Heart (tissue), 3 donors: ENCODE results near the genes MDFI, GUCA1ANB and CNPY3.

- RAMPAGE, long total RNA, 2 experiments = no peak in any of the 2 experiments
Measured at GRCh38 chr6:41374985-41375682, 39.7 kb downstream of the NCR2 start.

DNA sequence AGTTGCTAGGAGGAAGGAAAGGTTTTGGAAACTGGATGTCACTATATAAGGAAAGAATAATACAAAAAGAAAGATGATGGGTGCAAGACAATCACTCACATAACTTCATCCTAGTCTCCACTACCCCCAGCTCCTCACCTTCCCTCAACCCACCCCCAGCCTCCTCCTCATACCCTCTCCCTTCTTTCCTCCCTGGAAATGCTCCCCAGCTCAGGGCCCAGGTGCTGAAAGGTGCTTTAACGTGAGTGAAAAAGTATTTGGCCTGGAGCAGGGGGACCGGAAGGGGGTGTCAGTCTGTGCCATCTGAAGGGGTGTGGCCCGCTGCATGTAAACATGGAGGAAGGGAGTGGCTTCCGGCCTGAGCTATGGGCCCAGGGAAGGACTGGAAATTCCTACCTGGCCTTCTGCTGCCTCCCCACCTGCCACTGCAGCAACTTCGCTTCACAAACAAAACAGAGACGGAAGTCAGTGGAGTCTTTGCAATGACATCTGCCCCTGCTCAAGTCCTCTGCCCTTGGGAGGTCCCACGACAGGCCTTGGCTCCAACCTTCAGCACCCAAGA, 28.2 kb upstream of the FOXP4 start:
- RAMPAGE, long total RNA, 2 experiments = no peak in any of the 2 experiments

GRCh38 chr6:41560246-41561223, 14.4 kb downstream of the FOXP4 start:
- RAMPAGE, long total RNA, 2 experiments = no peak in any of the 2 experiments

DNA sequence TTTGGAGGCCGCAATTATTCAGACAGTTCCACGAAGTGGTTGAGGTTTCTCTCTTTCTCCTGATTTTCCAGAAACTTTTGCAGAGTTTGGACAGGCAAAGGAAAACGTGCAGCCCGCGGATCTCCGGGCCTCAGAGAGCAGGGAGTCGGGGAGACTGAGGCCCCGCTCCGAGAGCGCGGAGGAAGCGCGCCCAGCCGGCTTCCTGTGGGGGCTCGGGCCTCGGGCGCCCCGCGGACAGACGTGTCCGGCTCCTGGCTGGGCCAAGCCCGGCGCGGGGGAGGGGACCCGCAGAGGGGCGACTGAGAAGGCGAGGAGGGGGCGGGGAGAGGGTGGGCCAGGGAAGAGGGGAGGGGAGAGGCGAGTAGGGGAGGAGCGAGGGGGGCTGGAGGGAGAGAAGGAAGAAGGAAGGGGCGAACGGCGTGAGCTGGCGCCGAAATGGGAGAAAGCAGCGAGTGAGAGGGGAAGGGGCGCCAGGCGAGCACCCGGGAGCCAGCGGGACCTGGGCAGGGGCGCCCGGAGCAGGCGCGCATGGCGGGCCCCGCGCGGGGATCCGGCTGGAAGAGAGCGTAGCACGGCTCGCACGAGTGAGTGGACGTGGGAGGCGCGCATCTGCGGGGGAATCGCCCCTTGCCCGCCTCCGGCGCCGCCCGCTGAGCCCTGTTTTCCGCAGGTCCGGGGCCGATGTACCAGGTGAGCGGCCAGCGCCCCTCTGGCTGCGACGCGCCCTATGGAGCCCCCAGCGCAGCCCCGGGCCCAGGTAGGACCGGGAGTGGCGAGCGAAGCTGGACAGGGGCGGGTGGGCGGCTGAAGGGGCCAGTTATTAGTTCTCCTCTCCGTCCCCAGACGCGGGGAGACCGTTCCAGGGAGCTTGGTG, at the start of gene MDFI:
Gene MDFI, plus strand, starts transcription at position 400 of the 874 bp plus-strand sequence.
- RAMPAGE, long total RNA, 2 experiments = no peak in any of the 2 experiments

- RAMPAGE, long total RNA, 2 experiments = no peak in any of the 2 experiments
Measured at GRCh38 chr6:41705506-41706597, 29.6 kb downstream of the TFEB start.

DNA sequence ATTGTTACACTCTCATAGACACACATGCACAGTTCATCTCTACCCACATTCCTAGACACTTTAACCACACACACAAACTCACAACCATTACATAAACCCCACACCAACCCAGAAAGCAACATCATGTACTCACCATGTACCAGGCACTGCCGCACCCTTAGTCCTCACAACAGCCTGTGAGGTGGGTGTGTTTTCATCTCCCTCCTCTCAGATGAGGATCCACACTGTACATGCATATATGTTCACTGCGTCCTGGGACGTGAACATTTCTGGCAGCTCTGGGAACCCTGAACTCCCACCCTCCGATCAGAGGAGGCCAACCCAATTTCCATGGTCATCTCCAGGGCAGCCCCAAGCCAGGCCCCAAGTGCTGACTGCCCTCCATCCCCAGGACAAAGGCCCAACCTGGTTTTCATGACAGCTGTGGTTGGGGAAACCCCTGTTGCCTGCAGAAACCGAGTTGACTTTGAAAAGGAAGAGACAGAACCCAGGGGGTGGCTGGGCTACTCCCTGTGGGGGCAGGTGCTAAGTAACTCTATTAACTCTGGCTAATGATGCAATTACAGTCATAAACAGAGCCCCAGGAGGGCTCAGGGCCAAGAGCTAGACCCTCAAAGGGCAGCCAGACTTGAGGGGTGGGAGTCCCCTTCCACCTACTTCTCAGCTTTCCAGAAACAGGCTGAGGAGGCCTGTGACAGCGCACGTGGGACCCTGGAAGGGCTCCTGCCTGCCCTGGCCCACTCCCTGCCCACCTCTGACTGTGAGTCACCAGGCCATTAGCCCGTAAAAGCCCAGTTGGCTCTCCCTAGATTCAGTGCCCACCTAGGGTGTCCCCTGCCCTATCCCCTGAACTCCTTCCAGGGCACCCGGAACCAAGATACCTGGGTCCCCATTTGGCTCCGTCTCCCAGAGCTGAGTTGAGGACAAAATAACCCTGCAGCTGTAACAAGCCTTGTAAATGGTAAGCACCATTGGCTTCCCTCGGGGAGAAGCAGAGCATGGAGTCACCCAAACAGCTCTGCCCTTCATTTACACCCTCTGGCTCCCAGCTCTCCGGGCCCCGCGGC, 2.6 kb downstream of the TFEB start:
- RAMPAGE, long total RNA, 2 experiments = no peak in any of the 2 experiments

DNA sequence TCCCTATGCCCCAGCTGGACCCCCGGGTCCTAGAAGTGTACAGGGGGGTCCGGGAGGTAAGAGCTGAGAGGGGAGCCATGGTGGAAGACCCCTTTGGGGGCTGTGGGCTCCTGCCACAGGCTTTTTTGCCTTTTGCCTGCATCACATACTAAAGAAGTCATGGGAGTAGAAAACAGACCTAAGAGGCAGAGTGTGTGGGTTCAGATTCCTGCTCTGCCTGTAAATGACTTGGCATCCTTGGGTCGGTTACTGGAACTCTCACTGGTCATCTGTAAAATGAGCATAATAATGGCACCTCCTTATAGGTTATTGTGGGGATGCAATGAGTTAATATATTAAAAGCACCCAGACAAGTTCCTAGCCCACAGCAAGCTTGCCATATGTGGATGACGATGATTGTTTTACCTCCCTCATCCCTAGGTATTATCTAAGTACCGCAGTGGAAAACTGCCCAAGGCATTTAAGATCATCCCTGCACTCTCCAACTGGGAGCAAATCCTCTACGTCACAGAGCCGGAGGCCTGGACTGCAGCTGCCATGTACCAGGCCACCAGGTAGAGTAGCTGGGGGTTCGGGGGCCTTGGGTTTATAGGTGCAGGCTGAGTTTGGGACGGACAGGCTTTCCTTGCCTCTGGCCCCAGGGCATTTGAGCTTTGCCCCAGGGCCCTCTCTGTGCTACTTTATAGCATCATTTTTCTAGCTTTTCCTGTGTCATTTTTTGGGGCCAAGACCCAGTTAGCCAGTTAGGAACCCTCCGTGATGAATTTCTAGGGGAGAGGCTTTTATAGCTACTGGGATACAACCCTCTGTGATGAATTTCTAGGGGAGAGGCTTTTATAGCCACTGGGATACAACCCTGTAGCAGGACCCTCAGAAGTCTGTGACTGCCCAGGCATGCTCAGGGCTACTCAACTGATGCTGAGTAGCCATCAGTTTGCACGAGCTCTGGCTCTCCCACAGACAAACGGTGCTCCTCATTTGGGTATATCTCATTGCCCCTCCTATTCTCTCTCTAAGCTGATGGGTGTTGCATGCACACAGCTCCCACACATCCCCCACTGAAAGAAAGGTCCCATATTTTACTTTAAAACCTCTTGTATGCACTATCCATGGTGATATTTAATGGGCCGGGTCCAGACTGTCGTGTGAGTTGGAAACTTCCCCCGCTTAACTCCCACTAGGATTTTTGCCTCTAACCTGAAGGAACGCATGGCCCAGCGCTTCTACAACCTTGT, 9.3 kb downstream of the BYSL start:
- RAMPAGE, long total RNA, 2 experiments = no peak in any of the 2 experiments

- RAMPAGE, long total RNA, 2 experiments = no peak in any of the 2 experiments
Measured at GRCh38 chr6:42022116-42022538, 28.2 kb upstream of the TAF8 start.

- RAMPAGE, long total RNA, 2 experiments = no peak in any of the 2 experiments
Measured at GRCh38 chr6:42092822-42093346, 42.6 kb downstream of the TAF8 start.

- RAMPAGE, long total RNA, 2 experiments = no peak in any of the 2 experiments
Measured at GRCh38 chr6:42155056-42155633, at the start of gene GUCA1ANB. Gene GUCA1ANB, plus strand, starts transcription at chr6:42155406.

DNA sequence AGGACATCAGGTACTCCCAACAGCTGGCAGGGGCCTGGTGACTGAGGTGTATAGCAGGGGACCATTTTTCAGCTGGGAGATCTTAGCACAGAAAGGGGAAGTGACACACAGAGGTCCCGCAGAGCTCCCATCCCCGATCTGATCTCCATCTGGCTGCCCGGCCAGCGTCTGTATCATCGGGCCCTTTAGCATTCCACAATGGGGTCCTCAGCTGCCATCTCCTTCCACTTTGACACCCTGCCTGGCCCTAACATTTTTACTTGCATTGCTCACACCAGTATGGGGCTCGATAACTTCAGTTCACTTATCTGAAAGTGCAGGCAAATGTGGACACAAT, 84.0 kb downstream of the TRERF1 start:
- RAMPAGE, long total RNA, 2 experiments = no peak in any of the 2 experiments

- RAMPAGE, long total RNA, 2 experiments = no peak in any of the 2 experiments
Measured at GRCh38 chr6:42448443-42448825, 3.3 kb downstream of the TRERF1 start.

DNA sequence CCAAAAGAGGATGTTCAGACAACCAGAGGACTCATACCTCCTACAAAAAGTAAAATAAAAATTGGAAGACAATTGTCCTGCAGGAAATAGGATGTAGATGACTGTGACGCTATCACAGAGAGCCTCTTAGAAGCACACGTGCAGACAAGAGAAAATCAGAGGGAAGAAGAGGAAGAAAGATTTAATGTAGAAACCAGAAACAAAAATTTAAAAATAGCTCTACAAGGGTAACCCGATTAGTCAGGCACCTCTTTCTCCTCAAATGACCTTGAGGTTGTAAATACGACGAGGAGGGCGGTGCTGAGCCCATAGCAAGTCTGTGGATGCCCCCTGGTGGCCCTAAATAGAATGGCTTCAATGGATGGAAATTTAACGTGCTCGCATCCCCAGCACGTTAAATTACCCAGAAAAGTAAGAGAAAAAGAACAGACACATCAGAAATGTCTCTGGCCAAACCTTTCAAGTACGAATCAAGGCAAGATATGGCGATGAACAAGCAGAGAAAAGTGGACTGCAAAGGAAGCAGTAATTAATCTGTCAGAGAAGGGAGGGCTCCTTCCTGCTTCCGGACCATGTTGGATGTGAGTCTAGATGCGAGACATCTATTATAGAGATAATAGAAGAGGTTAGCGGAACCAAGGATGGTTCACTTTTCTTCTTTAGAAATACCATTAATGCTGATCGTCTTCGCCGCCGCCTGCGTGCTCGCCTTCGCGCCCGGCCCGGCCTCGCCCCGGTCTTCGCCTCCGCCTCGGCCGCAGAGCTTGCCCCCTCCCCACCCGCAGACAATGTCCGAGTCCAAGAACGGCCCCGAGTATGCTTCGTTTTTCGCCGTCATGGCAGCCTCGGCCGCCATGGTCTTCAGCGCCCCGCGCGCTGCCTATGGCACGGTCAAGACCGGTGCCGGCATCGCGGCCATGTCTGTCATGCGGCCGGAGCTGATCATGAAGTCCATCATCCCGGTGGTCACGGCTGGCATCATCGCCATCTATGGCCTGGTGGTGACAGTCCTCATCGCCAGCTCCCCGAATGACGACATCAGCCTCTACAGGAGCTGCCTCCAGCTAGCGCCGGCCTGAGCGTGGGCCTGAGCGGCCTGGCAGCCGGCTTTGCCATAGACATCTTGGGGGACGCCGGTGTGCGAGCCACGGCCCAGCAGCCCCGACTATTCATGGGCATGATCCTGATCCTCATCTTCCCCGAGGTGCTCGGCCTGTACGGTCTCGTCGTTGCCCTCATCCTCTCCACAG, 4.5 kb upstream of the PRPH2 start:
- RAMPAGE, long total RNA, 2 experiments = no peak in any of the 2 experiments

- RAMPAGE, long total RNA, 2 experiments = no peak in any of the 2 experiments
Measured at GRCh38 chr6:42746908-42747417, 1.1 kb upstream of the TBCC start.

DNA sequence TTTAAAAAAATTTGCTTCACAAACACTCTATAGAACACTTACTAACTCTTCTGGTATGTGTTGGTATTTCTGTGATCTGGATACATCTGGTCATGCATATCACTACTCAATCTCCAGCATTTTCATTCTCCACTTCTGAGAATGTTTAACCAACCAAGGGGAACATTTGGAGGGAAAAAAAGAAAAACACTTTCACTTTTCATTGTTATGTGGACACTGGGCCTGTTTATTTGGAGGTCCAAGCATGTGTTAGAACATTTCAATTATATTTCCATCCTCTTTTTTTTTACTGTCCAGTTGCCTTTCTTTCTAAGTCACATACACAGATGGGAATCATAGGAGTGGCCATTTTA, 4.4 kb upstream of the BICRAL start:
- RAMPAGE, long total RNA, 2 experiments = no peak in any of the 2 experiments

DNA sequence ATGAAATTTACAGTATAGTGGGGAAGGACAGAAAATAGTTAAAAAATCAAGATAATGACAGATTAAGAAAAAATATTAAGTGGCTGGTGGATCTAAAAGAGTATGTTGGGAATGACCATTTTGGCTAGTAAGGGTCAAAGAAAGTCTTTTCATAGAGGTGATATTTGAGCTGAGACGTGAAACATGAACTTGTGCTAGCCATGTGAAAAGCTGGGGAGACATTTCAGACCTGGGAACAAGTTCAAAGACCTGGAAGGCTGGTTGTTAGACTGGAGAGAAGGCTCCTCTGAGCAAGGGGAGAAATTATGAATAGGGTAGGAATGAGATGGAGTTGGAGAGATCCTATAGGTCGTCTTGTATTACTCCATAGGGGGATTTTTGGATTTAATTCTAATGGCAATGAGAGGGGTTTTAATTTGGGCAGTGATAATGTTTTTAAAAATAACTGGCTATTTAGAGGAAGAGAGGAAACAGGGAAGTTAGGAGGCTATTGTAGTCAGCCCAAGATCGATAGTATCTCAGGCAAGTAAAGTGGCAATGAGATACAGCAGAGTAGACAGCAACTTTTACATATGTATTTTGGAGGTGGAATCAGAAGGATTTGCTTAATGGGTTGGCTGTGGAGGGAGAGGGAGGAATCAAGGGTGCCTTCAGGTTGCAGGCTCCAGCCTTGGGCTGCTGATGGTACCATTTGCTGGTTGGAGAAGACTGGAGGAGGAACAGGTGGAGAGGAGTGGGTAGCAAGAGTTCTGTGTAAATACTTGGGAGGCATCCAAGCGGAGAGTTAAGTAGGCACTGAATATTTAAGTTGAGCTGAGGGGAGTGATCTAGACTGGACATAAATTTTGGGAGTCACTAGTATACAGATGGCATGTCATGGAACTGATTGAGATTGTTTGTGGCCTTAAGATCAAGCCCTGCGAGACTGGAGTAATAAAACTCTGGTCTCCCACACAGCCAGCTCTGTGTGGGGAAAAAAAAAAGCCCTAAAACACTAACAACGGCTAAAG, 5.0 kb downstream of the BICRAL start:
- RAMPAGE, long total RNA, 2 experiments = no peak in any of the 2 experiments

DNA sequence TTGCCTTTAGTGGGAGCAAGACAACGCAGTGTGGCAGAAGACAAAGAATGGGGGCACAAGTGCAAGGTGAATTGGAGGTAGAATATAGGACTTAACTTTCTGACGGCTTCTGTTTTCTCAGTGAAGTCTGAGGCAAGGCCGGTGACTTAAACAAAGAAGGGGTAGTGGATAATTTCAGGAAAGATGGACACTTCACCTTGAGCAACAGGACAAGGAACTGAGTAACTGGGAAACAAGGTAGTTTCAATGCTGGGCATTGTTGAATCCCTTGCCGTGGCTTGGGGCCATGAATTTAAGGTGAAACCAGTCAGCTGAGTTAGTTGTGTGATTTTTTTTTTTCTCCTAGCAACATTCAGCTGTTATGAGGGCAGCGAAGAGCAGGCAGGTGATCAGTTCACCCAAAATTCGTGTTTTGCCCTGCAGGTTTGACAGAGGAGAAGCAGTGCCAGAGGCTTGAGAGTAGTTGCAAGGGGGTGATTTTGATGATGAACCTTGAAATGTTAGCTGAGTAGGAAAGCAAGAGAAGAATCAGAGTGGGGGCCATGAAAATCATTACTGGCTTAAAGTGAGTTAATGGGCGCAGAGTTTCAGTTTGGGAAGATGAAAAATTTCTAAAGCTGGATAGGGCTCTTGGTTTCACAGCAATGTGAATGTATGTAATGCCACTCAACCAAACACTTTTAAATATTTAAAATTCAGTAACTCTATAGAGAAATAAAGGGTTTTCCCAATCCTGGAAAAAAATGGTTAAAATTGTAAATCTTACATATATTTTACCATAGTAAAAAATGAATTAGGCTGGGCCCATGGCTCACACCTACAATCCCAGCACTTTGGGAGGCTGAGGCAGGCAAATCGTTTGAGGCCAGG, 6.9 kb downstream of the BICRAL start:
- RAMPAGE, long total RNA, 2 experiments = no peak in any of the 2 experiments

- RAMPAGE, long total RNA, 2 experiments = no peak in any of the 2 experiments
Measured at GRCh38 chr6:42891086-42891594, 519 bp upstream of the C6orf226 start.

DNA sequence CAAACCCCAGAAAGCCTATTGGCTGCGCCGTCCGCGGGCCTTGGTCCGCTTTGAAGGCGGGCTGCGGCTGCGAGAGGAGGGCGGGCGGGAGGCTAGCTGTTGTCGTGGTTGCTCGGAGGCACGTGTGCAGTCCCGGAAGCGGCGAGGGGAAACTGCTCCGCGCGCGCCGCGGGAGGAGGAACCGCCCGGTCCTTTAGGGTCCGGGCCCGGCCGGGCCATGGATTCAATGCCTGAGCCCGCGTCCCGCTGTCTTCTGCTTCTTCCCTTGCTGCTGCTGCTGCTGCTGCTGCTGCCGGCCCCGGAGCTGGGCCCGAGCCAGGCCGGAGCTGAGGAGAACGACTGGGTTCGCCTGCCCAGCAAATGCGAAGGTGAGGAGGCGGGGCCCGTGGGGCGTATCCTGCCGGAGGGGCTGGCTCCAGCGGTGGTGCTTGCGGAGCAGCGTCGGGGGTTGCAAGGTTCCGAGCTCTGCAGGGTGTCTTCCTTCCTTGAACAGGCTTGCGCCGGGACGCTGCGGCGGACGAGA, at the start of gene CNPY3:
Gene CNPY3, plus strand, starts transcription at position 127 of the 523 bp plus-strand sequence.
- RAMPAGE, long total RNA, 2 experiments = start-site peak on the plus strand in 1 of 2 experiments, centred at position 127 of the sequence, 80 to 196 reads per replicate

DNA sequence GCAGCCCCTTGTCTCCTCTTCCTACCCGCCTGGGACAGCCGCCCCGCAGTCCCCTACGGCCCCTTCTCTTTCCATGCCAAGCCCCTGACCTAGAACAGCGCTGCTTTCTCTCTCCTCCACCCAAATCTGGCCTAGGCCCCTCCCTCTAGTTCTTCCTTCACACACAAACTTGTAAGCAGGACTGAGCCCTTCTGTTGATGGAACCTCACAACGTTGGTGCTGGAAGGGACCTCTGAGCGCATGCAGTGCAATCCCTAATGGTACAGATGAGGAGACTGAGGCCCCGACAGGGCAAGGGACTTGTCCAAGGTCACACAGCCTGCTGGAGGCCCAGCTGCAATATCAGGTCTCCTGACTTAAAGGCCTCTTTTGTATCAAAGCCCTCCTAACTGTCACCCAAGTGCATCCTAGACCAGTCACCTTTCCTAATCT, 767 bp downstream of the PPP2R5D start:
- RAMPAGE, long total RNA, 2 experiments = no peak in any of the 2 experiments